ENCODE measurements around a stretch of chr1.

- PRO-cap, 3 experiments: no peak in any of the 3 experiments
- RAMPAGE, long total RNA, 2 experiments: no peak in any of the 2 experiments
- RRBS: no CpG with 5 or more reads among the region's 24 CpGs
These were observed 379 bp downstream of the PARS2 start for GRCh38 chr1:54763900-54764387.

DNA sequence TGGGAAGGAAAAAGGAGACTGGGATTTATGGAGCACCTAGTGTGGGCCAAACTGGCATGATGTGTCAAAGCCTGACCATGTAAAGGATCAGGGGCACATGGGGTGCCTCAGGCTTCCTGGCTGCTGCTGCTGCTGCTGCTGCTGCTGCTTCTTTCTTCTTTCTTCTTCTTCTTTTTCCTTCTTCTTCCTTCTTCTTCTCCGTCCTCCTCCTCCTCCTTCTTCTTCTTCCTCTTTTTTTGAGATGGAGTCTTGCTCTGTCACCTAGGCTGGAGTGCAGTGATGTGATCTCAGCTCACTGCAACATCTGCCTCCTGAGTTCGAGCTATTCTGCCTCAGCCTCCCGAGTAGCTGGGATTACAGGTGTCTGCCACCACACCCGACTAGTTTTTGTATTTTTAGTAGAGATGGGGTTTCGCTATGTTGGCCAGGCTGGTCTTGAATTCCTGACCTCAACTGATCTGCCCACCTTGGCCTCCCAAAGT lies 10.4 kb downstream of the TTC22 start:
- PRO-cap, 3 experiments: no peak in any of the 3 experiments
- RAMPAGE, long total RNA, 2 experiments: no peak in any of the 2 experiments
- RRBS: no CpG with 5 or more reads among the region's 5 CpGs

DNA sequence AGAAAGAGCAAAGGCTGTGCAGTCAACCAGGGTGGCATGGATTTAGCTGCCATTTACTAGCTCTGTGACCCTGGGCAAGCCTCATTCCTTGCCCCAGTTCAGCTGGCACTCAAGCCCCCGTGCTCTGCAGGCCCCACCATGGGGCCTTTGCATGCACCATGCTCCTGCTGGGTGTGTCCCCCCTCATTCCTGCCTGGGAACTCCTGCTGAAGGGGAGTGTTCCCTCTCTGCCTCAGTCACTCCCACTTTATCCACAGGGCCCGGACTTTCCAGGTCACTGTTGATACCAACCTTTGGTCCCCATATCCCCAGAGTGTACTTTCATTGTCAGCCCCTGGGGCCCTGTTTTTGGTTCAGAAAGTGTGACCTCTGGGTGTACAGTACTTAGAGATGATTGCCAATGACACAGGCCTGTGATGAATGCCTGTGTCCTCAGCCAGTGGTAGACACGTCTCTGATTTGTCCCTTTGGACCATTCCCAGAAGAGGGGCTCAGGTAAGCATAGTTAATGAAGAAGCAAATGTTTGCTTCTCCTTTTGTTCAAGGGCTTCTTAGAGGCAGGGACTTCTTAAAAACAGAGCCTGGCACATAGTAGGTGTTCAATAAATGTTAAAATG lies 2.9 kb downstream of the TTC22 start:
- PRO-cap, 3 experiments: no peak in any of the 3 experiments
- RAMPAGE, long total RNA, 2 experiments: no peak in any of the 2 experiments
- RRBS: no CpG with 5 or more reads among the region's 3 CpGs

DNA sequence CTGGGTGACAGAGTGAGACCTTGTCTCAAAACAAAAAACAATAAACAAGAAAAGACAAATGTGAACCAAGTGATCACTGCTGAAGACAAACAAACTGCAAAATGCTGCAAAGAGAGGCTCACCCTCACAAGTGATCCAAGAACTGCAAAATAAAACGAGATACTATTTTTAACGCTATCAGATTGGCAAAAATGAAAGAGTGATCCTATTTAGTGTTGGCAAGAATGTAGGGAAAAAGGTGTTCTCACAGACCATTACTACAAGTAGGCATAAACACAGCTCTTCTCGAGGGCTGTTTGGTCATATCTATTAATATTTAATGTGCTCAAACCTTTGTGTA lies 18.0 kb downstream of the DHCR24 start:
- PRO-cap, 3 experiments: no peak in any of the 3 experiments
- RAMPAGE, long total RNA, 2 experiments: no peak in any of the 2 experiments
- RRBS: no CpG with 5 or more reads among the region's 3 CpGs

DNA sequence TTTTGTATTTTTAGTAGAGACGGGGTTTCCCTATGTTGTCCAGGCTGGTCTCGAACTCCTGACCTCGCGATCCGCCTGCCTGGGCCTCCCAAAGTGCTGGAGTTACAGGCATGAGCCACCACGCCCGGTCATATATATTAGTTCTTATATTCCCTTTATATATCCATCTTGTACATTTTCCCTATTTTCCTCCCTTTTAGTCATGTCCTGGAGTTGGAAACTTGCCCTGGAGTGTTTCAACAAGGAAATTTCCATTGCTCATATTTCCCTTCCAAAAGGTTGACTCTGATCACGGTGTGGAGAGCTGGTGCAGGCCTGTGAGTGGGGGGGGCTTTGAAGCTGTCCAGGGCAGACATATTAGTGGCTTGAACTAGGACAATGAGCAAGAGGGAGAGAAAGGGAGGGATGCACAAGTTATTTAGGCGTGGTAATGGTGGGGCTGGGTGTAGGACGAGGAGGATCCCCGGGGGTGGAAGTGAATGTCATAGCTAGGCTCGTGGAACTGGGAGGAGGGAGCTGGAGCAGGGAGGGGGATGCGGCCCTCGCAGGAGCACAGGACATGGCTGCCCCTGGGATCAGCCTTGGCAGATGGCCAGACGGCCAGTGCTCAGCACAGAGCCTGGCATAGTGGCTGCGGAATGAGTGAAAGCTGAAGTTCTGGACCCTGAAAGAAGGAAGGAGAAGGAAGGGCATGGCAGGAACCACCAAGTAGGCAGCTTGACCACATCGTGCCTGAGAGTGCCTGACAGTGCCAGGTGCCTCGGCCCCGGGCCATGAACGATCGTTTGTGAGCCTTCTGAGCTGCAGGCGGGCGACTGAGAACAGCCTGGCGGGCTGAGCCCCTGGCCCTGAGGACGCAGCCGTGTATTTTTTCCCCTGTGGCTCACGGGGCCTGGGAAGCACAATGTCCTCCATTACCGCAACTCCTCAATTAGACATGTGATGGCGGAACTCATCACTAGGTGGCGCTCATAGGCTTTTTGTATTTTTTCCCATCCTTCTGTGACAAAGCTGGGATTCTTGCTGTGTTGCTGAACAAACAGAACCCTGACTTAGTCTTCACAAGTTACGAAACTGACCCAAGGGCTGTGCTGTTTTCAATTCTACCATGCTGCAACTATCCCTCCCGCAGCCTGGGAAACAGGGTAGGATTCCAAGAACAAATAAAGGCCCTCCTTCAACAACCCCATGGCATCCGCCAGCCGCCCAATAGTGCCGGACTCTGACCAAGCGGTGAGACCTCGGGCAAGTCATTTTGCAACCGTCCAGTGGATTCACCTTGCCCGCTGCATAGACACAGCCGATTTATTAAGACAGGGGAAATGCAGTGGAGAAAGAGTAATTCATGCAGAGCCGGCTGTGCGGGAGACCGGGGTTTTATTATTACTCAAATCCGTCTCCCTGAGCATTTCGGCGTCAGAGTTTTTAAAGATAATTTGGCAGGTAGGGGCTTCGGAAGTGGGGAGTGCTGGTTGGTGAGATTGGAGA lies 30.0 kb upstream of the TMEM61 start:
- PRO-cap, 3 experiments: peak in 2 of 3 experiments; most common plus-strand start position 1,194 of the sequence (in 1); most common minus-strand start position 933 of the sequence (in 2)
- RAMPAGE, long total RNA, 2 experiments: no peak in any of the 2 experiments
- RRBS: no CpG with 5 or more reads among the region's 47 CpGs

DNA sequence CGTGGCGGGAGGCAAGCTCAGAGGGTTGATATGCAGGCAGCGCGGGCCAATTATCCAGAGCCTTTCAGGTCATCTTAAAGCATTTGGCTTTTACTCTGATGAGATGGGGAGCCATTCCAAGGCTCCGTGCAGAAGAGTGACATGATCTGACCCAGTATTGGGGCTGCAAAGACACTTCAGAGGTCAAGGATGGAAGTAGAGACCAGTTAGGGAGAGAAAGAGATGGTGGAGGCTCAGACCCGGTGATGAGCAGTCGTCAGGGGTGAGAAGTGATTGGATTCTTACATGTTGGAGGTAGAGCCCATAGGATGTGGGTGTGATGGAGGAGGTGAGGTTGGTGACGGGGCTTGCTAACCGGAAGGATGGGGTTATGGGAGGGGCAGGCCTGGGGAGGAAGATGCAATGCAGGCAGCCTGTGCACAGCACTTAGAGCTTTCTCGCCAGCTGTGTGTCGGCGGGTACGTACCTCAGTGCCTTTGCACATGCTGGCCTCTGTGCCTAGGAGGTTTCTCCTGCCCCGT lies 3.0 kb upstream of the BSND start:
- PRO-cap, 3 experiments: no peak in any of the 3 experiments
- RAMPAGE, long total RNA, 2 experiments: no peak in any of the 2 experiments
- RRBS: 42% methylated on average over 4 of the region's 14 CpGs

DNA sequence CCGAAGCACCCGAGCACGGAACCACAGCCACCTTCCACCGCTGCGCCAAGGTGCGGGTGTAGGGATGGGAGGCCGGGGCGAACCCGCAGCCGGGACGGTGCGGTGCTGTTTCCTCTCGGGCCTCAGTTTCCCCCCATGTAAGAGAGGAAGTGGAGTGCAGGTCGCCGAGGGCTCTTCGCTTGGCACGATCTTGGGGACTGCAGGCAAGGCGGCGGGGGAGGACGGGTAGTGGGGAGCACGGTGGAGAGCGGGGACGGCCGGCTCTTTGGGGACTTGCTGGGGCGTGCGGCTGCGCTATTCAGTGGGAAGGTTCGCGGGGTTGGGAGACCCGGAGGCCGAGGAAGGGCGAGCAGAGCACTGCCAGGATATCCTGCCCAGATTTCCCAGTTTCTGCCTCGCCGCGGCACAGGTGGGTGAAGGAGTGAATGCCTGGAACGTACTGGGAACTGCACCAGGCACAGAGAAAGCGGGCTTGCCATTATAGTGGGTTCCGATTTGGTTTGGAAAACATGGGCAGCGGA lies 707 bp downstream of the PCSK9 start:
- PRO-cap, 3 experiments: no peak in any of the 3 experiments
- RAMPAGE, long total RNA, 2 experiments: no peak in any of the 2 experiments
- RRBS: 2% methylated on average over 7 of the region's 39 CpGs

DNA sequence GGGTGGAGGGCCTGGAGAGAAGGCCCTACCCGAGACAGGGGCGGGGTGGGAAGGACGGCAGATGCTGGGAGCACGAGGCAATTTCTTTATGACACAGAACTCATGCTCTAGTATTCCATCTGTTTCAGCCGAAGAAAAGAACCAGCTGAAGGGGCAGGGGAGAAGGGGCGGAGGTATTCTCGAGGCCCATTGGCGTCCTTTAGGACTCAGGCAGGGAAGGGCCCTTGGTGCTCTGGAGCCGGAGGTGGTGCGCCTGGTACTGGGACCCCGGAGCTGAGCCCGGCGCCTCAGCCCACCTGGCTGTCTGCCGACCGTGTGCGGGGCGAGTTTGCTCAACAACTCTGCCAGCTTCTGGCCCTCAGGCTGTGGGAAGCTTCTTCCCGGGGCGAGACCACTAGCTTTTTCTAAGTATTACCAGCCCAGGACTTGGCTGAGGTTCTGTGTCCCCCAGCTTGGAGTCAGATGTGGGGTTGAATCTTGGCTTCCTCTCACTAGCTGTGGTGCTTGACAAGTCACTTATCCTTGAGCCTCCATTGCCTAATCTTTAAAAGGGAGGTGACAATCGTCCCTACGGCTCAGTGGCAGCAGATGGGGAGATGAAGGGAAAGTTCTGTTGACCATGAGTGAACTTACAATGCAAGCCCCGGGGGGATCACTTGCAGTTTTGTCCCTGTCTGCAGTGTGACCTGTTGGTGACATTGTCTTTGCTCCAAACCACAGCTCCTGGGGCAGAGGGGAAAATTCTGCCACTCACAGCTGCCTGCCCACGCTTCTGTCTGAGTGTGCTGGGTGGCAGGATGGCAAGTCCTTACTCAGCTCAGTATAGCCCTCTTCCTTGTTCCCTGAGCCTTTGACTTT lies 1.4 kb downstream of the PCSK9 start:
- PRO-cap, 3 experiments: no peak in any of the 3 experiments
- RAMPAGE, long total RNA, 2 experiments: no peak in any of the 2 experiments
- RRBS: 11% methylated on average over 5 of the region's 23 CpGs

- PRO-cap, 3 experiments: no peak in any of the 3 experiments
- RAMPAGE, long total RNA, 2 experiments: no peak in any of the 2 experiments
- RRBS: no CpG with 5 or more reads among the region's 7 CpGs
These were observed 13.8 kb downstream of the PCSK9 start for GRCh38 chr1:55053085-55053607.

GRCh38 chr1:55056142-55056618 lies 16.8 kb downstream of the PCSK9 start:
- PRO-cap, 3 experiments: peak in 3 of 3 experiments; most common minus-strand start chr1:55056408 (in 2)
- RAMPAGE, long total RNA, 2 experiments: start-site peak on the plus strand in 1 of 2 experiments, at chr1:55056478-55056529 at its widest, 5 reads per replicate
- RRBS: no CpG with 5 or more reads among the region's 31 CpGs

DNA sequence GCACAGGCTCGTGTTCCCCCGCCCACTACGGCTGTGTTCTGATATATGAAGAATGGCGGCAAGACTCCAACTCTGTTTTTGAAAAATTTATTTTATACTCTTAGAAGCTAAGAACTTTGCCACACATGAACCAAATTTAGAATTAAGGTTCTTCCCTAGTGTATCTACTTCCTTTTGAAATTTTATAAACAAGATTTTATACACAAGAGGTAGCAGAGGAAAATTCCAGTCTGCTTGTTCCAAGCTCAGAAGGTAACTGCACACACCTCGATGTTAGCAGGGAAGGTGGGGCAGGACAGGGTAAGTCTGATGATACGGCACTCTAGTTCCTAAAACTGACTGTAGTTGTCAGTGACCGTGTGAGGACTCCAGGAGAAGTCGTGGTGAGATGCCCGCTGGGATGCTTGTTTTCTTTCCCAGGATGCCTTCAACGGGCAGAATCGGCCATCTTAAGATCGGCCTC lies 27.0 kb downstream of the PCSK9 start:
- PRO-cap, 3 experiments: no peak in any of the 3 experiments
- RAMPAGE, long total RNA, 2 experiments: no peak in any of the 2 experiments
- RRBS: no CpG with 5 or more reads among the region's 12 CpGs

- PRO-cap, 3 experiments: no peak in any of the 3 experiments
- RAMPAGE, long total RNA, 2 experiments: no peak in any of the 2 experiments
- RRBS: no CpG with 5 or more reads among the region's 18 CpGs
These were observed 60.1 kb upstream of the USP24 start for GRCh38 chr1:55275033-55275902.

GRCh38 chr1:55429305-55429644 lies 214.1 kb upstream of the USP24 start:
- PRO-cap, 3 experiments: no peak in any of the 3 experiments
- RAMPAGE, long total RNA, 2 experiments: no peak in any of the 2 experiments
- RRBS: no CpG with 5 or more reads among the region's 3 CpGs

DNA sequence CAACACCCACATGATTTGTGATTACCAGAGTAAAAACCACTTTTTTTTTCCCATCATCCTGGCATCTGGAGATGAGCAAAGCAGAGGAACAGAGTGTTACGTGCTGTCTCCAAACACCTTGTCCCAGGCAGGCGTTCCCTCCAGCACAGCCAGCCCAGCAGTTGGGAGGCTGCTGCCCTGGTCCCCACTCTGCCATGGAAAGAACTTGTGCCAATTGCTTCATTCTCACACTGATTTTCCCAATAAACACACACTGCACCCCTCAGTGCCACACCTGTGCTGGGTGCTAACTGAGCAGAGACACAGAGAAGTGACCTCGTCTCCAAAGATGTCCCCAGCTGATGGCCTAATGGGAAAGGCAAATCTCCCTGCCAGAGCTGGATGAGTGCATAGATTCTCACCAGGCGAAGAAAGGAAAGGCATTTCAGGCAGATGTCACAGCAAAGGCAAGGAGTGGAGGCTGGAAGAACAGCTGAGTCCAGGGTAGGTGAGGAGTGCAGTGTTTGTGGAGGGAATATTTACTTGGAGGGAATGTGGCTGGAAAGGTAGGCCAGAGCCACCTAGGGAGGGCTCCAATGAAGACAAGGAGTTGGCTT lies 360.9 kb upstream of the USP24 start:
- PRO-cap, 3 experiments: peak in 1 of 3 experiments; most common plus-strand start position 64 of the sequence (in 1)
- RAMPAGE, long total RNA, 2 experiments: no peak in any of the 2 experiments
- RRBS: no CpG with 5 or more reads among the region's 4 CpGs

DNA sequence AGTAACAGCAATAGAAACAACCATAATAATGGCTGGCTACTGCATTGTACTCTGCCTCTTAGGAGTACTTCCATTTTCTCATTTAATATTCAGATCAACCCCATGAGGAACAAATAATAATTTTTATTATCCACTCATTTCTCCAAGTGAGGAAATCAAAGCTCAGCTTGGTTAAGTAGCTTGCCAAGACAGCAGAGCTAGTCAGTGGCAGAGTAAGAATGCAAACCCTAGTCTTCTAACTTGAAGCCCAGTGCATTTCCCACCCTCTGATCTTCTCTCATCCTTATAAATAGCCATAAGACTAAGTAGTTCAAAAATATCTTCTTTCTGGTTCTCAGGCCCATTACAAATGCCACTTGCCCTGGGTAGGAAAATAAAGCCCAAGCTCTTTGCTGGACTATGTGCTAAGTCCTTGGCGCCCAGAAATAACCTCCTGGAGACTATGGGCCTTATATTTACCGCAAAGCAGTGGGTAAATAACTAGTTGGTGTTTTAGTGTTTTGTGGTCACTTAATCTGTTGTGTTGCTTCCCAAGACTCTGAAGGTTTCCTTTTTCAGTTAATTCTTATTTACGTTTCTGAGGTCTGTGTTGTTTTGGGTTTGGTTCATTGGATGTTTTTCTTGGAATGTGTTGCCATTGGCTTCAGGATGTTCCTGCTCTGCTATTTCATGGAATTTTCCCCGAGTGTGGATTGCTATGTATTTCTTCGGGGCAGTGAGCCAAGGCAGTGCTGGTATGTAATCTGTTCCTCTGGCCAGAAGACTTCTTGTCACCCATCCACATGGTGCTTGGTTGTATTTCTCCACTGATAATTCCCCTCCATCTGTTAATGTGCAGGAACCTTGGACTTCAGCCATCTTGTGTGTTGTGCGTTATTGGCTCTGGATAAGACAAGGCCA lies 505.6 kb downstream of the PLPP3 start:
- PRO-cap, 3 experiments: peak in 2 of 3 experiments; most common minus-strand start position 540 of the sequence (in 2)
- RAMPAGE, long total RNA, 2 experiments: no peak in any of the 2 experiments
- RRBS: no CpG with 5 or more reads among the region's 6 CpGs

DNA sequence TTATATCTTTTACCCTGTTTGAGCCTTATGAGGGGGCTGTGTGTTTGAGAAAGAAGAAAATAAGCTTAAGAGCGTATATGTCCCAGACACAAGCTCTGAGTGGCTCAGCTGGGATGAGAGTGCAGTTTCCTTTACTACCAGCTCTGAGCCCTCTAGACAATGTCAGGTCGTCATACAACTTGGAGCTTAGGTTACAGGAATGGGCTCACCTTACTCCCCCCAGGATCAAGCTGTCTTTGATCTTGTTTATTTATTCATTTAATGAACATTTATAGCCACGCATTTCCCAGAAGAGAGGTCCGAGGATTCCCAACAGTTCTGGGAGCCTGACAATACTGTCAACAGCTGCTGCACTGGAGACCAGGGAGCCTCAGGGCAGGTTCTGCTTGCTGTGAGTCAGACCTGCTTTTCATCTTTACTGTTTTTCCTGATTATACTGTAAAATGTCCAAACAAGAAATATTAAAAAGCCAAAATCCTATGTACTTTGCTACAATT lies 378.9 kb downstream of the PLPP3 start:
- PRO-cap, 3 experiments: no peak in any of the 3 experiments
- RAMPAGE, long total RNA, 2 experiments: no peak in any of the 2 experiments
- RRBS: no CpG with 5 or more reads among the region's 4 CpGs

GRCh38 chr1:56390147-56390509 lies 189.2 kb downstream of the PLPP3 start:
- PRO-cap, 3 experiments: no peak in any of the 3 experiments
- RAMPAGE, long total RNA, 2 experiments: no peak in any of the 2 experiments
- RRBS: no CpG with 5 or more reads among the region's 3 CpGs

DNA sequence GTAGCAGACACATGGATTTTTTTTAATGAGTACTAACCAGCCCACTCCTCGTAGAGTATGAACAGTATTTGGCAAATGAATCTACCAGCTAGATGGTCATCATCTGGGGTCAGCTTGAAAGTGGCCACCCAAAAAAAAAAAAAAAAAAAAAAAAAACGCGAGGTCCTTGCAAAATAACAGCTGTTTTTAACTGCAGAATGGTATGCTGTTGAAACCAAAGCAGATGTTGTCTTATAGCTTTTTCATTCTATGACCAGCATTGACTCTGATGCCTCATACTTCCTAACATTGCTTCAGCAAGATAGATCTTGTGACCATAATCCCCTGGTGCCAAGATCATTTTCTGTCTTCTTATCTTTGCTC lies 181.7 kb downstream of the PLPP3 start:
- PRO-cap, 3 experiments: peak in 2 of 3 experiments; most common plus-strand start position 144 of the sequence (in 1)
- RAMPAGE, long total RNA, 2 experiments: no peak in any of the 2 experiments
- RRBS: no CpG with 5 or more reads among the region's 3 CpGs

DNA sequence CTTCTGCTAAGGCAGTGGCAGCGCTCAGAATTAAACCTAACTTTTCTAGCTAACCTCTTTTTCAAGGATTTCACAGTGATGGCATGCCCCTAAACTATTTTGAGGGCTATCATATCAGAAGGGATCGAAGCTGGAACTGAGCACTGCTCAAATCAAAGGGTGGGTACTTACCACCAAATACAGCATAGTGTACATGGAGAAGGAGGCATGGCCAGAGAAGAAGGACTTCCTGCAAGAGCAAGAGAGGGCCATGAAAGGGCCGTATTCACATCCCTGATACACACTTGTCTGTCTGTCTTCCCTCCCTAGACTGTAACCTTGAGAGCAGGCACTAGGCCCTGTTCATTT lies 55.7 kb downstream of the PLPP3 start:
- PRO-cap, 3 experiments: no peak in any of the 3 experiments
- RAMPAGE, long total RNA, 2 experiments: start-site peak on the minus strand in 1 of 2 experiments, centred at position 189 of the sequence, 53 reads per replicate
- RRBS: no CpG with 5 or more reads among the region's 3 CpGs

DNA sequence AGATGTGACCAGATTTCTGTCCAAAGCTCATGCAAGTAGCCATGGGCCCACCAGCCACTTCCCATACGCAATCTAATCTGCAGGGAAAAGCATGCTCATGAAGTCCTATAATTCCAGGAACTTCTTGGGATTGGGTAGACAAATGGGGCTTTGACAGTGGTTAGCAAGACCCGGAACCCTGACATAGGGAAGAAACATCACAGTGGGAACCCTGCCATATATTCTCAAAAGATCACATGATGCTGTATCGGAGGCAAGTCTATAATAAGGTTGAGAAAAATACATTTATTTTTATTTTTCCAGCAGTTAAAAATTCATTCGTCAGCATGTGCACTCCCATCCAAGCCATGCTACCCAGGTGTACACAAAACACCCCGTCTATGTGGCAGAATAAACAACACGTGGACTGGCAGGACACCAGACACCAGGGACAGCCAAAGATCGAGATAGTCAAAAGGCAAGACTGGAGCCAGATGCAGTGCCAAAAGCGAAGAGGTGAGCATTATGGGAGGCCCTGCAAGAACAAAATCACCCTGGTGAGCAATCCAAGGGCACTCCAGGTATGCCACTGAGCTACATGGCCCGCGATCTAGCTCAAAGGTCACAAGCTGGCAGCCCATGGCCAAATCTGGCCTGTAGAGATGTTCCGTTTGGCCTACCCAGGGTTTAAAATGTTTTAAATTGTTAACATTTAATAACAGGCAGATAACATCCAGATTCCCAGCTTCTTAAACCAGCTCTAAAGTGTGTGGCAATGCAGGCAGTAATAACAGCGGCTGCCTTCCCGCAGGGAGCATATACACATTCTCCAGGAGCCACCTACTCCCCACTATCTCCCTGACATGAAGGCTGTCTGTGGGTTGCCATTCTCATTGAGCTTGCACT lies 33.7 kb downstream of the PLPP3 start:
- PRO-cap, 3 experiments: no peak in any of the 3 experiments
- RAMPAGE, long total RNA, 2 experiments: no peak in any of the 2 experiments
- RRBS: no CpG with 5 or more reads among the region's 13 CpGs